Adrenal gland (tissue), 7 donors: ENCODE measurements around the genes RALA and HECW1.

GRCh38 chr7:37915804-37916606 is 612 bp downstream of the SFRP4 start:
- PRO-cap, 3 experiments = peak in 3 of 3 experiments; most common plus-strand start chr7:37916510 (in 3); most common minus-strand start chr7:37916366 (in 1)
- RAMPAGE, long total RNA, 4 experiments = no peak in any of the 4 experiments
- RRBS = 16% methylated on average over 5 of the region's 56 CpGs

- PRO-cap, 3 experiments = no peak in any of the 3 experiments
- RAMPAGE, long total RNA, 4 experiments = no peak in any of the 4 experiments
- RRBS = no CpG with 5 or more reads among the region's 10 CpGs
Observed at GRCh38 chr7:38300149-38300720, 122.2 kb downstream of the STARD3NL start.

DNA sequence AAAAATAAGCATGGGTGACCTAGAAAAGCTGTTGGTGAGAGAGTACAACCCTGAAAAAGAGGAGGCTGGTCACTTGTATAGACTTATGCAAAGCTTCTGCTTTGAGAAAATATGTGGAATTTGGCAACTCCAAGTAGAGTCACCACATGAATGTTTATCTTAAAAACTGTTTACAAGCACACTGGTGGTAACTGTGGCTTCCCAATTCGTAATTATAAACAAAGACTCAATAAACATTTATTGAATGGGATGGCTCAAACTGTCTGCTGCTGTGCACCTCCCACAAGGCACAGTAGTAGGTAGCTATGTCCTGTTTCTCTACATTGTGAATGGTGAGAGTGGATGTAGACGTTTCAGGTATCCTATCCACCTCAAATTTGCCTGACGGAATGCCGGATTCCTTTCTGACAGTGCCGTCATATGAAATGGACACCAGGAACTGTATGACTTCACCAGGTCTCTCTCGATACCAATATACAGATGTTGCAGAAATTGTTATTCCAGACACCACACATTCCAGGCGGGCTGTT is 138.8 kb downstream of the STARD3NL start:
- PRO-cap, 3 experiments = no peak in any of the 3 experiments
- RAMPAGE, long total RNA, 4 experiments = no peak in any of the 4 experiments
- RRBS = no CpG with 5 or more reads among the region's 7 CpGs

DNA sequence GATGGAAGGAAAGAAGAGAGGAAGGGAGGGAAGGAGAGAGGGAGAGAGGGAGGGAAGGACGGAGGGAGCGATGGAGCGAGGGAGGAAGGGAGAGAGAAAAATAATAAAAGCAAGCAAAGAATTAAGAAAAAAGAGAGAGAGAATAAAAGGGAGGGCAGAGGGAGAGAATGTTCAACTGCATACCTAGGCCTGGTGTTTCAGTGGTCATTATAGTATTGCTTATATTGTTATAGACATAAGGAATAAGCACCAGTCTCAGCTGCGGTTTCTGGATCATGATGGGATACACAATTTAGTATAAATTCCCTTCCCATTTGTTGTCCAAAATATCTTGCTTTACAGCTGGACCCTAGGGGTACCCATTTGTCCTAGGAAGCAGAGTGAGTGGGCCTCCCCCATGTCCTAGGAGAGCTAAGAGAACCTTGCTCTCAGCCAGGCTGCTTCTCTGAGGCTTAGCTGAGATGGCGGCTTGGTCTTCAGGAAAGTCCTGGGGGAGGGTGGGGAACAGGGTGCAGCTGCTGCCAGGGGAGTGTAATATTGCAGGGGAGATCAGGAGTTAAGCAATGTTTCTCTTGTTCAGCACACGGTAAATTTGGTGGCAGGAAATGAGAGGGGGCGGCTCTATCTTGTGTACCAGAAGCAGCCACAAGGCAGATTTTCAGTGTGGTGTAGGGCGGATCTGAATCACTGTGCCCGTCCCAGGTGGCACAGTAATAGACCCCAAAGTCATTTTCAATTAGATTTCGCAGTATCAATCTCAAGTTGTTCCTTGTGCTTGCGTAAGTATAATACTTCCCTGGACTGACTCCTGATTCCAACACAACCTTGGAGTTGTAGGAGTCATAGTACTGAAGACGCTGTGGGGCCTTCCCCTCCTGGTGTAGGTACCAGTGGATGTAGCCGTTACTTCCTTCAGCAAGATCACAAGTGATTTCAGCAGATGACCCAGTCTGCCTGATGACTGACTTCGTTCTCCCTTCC is 184.4 kb downstream of the STARD3NL start:
- PRO-cap, 3 experiments = no peak in any of the 3 experiments
- RAMPAGE, long total RNA, 4 experiments = no peak in any of the 4 experiments
- RRBS = no CpG with 5 or more reads among the region's 14 CpGs

- PRO-cap, 3 experiments = no peak in any of the 3 experiments
- RAMPAGE, long total RNA, 4 experiments = no peak in any of the 4 experiments
- RRBS = no CpG with 5 or more reads among the region's 9 CpGs
Observed at GRCh38 chr7:39073356-39073861, 95.7 kb downstream of the POU6F2 start.

DNA sequence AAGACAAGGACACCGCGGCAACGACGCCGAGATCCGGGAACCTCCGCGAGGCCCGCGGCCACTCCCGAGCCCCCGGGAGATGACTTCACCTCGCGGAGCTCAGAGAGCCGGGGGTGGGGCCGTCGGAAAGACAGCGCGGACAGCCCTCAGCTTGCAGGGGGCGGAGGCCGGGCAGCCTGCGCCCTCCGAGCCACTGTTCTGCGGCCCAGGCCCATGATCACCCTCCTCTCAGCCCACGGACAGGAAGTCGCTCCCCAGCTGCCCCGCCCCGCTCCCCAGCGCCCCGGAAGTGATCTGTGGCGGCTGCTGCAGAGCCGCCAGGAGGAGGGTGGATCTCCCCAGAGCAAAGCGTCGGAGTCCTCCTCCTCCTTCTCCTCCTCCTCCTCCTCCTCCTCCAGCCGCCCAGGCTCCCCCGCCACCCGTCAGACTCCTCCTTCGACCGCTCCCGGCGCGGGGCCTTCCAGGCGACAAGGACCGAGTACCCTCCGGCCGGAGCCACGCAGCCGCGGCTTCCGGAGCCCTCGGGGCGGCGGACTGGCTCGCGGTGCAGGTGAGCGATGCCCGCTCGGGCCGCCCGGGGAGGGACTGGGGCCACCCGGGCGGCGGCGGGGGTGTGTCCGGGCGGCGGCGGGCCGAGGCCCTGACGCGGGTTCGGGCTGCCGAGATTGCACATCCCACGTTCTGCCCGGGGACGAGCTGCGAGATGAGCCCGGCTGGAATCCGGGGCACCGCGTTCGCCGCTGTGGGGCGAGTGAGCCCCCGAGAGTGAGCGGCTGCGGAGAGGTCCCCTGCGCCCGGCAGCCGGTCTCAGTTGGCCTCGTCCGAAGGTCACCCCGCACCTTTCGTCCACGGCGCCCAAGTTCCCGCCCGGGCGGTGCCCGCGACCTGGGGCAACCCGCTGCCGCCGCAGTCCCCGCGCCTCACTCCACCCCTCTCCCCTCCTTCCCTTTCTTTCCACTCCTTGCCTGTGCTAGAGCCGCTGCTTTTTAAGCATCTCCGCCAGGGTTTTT is at the start of gene RALA:
Gene RALA, plus strand, starts transcription at position 297 of the 1,010 bp plus-strand sequence.
- PRO-cap, 3 experiments = peak in 3 of 3 experiments; most common plus-strand start position 102 of the sequence (in 2); most common minus-strand start position 200 of the sequence (in 3)
- RAMPAGE, long total RNA, 4 experiments = start-site peak on the plus strand in 4 of 4 experiments, centred at positions 387 to 430 of the sequence, 1,682 to 3,248 reads per replicate
- RRBS = 2% methylated on average over 62 of the region's 108 CpGs

- PRO-cap, 3 experiments = no peak in any of the 3 experiments
- RAMPAGE, long total RNA, 4 experiments = no peak in any of the 4 experiments
- RRBS = no CpG with 5 or more reads among the region's 15 CpGs
Observed at GRCh38 chr7:39948960-39949303, 1.1 kb upstream of the CDK13 start.

DNA sequence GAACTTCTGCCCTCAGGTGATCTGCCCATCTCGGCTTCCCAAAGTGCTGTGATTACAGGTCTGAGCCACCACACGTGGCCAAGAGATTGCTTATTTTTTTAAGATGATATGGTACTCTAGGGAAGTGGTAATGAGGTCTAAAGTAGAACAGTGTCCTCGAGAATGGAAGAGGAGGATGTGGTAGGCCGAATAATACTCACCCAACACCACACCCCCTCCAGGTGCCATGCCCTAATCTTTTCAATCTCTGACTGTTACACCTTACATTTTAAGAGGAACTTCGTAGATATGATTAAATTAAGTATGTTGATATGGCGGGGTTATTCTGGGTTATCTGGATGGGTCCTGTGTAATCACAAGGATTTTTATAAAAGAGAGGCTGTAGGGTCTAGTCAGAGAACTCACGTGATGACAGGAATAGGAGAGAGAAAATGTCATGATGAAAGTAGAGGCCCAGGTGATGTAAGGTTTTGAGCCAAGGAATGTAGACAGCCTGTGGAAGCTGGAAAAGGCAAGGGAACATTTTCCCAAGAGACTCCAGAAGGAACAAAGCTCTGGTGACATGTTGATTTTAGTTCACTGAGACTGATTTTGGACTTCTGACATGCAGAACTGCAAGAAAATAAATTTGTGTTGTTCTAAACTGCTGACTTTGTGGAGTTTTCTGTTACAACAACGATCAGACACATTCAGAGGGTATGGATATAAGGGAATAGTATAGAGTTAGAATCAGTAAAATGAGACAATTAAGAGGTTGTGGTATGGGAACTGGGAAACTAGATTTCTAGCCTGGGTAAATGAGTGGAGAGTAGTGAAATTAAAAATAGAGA is 29.6 kb downstream of the CDK13 start:
- PRO-cap, 3 experiments = no peak in any of the 3 experiments
- RAMPAGE, long total RNA, 4 experiments = no peak in any of the 4 experiments
- RRBS = no CpG with 5 or more reads among the region's 8 CpGs

DNA sequence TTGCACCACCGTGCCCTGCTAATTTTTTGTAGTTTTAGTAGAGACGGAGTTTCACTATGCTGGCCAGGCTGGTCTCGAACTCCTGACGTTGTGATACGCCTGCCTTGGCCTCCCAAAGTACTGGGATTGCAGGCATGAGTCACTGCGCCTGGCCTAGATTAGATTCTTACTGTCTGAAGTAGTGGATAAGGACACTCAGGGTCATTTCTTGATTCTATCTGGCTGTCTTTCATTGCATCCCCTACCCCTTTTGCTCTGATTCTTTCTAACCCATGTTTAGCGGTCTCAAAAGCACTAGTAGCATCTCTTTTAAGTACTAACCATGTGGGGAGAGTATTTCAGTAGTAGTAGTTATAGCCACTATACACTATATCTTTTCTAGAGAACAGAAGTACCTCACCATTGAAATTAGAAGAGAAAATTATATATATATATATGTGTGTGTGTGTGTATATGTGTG is 79.8 kb downstream of the CDK13 start:
- PRO-cap, 3 experiments = peak in 1 of 3 experiments; most common plus-strand start position 174 of the sequence (in 1)
- RAMPAGE, long total RNA, 4 experiments = no peak in any of the 4 experiments
- RRBS = no CpG with 5 or more reads among the region's 7 CpGs

DNA sequence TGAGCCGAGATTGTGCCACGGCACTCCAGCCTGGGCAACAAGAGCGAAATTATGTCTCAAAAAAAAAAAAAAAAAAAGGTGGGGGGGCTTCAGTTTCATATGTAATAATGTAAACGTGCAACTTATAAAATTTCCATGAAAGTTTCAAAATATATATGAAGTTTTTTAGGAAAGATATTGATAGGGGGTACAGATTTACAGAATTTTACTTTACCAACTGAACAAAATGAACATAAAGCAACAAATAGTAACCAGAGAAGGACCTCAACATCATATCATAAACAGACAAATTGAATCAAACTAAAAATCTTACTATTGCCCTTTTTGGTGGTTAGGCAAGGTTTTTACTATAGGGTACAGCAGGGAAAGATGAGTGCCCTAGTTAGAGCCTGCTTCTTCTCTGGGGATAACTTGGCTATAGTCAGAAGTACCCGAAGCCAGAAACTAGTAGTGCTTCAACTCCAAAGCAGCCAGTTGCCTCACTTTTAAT is 70.2 kb downstream of the MPLKIP start:
- PRO-cap, 3 experiments = no peak in any of the 3 experiments
- RAMPAGE, long total RNA, 4 experiments = no peak in any of the 4 experiments
- RRBS = no CpG with 5 or more reads among the region's 5 CpGs

- PRO-cap, 3 experiments = no peak in any of the 3 experiments
- RAMPAGE, long total RNA, 4 experiments = no peak in any of the 4 experiments
- RRBS = no CpG with 5 or more reads among the region's 10 CpGs
Observed at GRCh38 chr7:40156863-40157497, 22.2 kb downstream of the SUGCT start.

- PRO-cap, 3 experiments = no peak in any of the 3 experiments
- RAMPAGE, long total RNA, 4 experiments = no peak in any of the 4 experiments
- RRBS = no CpG with 5 or more reads among the region's 3 CpGs
Observed at GRCh38 chr7:40546928-40547548, 412.2 kb downstream of the SUGCT start.

DNA sequence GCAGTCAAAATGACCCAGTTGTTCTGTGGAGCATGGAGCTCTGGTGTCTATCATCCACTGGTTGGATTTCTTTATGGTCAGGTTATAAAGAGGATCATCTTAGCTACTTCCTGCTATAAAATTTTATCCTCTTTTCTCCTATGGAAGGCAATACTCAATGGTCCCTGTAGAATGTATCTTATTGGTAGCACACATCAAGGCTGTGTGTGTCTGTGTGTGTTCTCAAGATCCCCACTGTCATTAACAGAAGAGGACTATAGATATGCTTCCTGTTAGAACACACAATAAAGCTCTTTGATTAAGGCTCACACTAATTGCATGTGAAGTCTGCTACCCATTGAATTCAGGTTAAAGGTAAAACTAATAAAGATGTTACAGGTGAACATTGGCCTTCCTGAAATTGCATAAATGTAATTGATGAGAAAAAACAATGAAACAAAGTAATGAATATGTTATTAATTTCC is 747.5 kb downstream of the SUGCT start:
- PRO-cap, 3 experiments = no peak in any of the 3 experiments
- RAMPAGE, long total RNA, 4 experiments = no peak in any of the 4 experiments

DNA sequence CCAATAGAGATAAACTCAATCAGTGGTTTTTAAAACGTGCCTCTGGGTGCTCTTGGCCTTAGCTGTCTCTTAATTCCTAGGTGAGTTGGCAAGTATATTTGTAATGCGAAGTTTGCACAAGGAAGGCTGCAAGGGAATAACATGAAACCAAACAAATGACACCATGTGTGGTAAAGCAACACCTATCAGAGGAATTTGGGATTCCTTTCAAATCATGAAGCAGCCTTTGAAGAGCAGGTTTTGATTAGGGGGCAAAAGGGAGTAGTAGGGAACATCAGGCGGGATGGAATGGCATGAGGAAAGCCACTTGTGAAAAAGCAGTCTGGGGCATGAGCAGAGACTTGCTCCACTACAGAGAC is 284.5 kb downstream of the INHBA start:
- PRO-cap, 3 experiments = no peak in any of the 3 experiments
- RAMPAGE, long total RNA, 4 experiments = no peak in any of the 4 experiments
- RRBS = no CpG with 5 or more reads among the region's 3 CpGs

- PRO-cap, 3 experiments = peak in 1 of 3 experiments; most common minus-strand start chr7:41881668 (in 1)
- RAMPAGE, long total RNA, 4 experiments = no peak in any of the 4 experiments
- RRBS = no CpG with 5 or more reads among the region's 12 CpGs
Observed at GRCh38 chr7:41881557-41882213, 178.8 kb upstream of the INHBA start.

DNA sequence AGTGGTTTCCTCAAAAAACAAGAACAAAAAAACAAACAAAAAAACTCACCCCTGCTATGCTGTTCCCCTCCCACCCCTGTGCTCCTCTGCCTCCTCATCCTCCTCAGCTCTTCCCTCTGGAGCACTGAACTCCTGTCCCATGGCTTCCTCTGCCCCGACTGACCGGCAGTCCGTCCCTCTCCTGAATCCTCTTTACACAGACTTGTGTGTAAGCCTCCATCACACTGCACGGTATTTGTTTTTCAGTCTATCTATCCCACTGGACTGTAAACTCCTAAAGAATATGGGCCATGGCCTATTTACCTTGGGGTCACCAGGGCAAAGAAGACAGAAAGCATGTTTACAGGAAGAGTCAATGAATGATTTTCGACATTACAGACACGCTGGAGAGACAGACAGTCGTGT is 265.3 kb downstream of the GLI3 start:
- PRO-cap, 3 experiments = peak in 3 of 3 experiments; most common minus-strand start position 174 of the sequence (in 3)
- RAMPAGE, long total RNA, 4 experiments = no peak in any of the 4 experiments
- RRBS = no CpG with 5 or more reads among the region's 7 CpGs

DNA sequence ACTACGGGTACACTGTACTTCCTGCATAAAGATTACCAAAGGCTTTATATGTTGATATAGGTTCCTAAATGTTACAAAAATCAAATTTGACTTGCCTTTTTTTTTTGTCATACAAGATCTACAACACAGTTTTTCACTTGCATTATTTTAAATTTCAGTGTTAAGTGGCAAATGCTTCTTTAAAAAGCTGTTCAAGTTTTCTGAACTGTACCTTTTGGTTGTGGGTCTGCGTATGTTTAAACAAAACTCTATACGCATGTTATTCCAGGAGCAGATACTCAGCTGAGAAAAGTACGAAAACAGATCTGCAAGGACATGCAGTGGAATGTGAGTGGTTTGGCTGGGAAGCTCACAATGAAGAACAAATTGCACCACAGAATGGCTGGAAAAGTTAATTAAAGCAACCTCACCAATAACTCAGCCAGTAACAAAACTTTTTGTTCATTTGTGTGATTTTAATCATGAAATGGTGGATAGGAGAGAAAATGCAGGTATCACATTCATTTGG is 17.6 kb downstream of the GLI3 start:
- PRO-cap, 3 experiments = no peak in any of the 3 experiments
- RAMPAGE, long total RNA, 4 experiments = no peak in any of the 4 experiments
- RRBS = no CpG with 5 or more reads among the region's 4 CpGs

DNA sequence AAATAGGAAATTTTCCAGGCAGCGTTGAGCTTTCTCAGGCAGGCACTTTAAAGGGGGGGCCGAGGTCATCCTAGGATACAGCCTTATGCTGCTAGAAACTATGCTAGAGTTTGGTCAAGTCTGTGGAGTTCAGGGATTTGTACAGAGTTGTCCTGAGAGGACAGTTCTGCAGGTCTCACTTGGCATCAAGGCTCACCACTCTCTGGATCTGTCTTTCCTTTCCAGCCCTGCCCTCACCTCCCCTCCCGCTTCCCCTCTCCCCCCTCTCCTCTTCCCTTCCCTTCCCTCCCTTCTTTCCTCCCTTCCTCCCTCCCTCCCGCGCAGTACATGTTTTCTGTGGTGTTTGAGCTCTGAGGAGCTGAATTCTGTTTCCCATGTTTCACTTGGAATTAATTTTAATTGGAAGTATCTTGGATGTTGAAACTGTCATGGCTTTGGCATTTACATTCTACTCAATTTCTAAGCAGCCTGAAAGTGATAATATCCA is 1.1 kb downstream of the MRPL32 start:
- PRO-cap, 3 experiments = no peak in any of the 3 experiments
- RAMPAGE, long total RNA, 4 experiments = no peak in any of the 4 experiments
- RRBS = no CpG with 5 or more reads among the region's 5 CpGs

- PRO-cap, 3 experiments = no peak in any of the 3 experiments
- RAMPAGE, long total RNA, 4 experiments = no peak in any of the 4 experiments
- RRBS = 3% methylated on average over 26 of the region's 49 CpGs
Observed at GRCh38 chr7:43112315-43112868, at the start of gene HECW1. HECW1 (plus strand) TSS chr7:43112647.

DNA sequence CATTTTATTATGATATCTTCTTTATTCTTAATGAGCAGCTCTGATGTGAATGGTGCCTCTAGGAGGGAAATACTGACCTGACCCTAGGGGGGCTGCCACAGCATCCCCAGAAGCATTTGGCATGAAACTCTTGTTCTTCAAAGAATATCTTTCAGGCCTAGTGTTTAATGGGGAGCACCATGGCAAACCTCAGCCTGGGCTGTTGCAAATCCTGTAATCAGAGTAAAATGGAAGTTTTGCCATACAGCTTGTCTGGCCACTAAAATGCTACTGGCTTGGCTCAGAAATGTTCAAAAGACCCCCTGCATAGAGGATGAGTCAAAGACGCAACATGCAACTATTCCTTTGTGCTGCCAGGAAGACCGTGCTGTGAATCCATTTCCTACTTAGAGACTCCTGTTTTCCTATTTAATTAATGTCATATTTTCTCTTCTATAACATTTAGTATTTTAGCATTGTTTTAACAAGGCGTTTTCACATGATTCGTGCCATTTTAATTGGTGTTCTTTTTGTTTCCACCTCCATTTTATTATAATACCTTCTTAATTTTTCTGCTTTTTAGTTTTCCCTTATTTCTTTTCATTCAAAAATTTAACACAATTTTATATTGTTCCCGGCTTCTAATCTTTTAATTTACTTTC is 26.8 kb downstream of the HECW1 start:
- PRO-cap, 3 experiments = no peak in any of the 3 experiments
- RAMPAGE, long total RNA, 4 experiments = no peak in any of the 4 experiments
- RRBS = no CpG with 5 or more reads among the region's 5 CpGs